Daoy (cell line): ENCODE measurements around the gene EML5.

DNA sequence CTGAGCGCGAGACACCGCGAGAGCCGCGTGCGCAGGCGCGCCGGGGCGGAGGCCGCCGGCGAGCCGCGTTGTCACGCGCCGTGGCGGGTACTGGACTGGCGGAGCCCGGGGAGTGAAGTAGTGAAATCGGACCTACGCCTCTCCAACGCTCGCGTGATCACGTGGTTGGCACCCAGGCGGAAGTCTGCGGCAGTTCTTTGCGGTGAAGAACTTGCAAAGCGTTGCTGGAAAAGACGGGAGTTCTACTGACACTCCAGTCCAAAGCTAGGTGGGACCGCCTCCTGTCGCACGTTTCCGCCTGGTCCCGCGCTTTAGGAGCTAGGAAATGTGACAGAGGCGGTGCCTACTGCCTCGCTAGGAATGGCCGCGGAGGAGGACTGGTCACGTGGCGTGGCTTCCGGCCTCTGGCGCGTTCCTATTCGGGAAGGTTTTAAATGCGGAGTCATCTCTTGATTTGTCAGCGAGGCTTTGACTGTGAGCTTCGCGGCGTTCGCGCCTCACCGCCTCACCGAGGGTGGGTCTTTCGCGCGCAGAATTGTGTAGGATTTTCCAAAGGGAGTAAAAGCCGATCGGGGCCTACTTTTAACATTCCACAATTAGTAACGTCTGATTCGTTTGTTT, 363 bp upstream of the GTF2A1 start:
- RAMPAGE, long total RNA = no peak

DNA sequence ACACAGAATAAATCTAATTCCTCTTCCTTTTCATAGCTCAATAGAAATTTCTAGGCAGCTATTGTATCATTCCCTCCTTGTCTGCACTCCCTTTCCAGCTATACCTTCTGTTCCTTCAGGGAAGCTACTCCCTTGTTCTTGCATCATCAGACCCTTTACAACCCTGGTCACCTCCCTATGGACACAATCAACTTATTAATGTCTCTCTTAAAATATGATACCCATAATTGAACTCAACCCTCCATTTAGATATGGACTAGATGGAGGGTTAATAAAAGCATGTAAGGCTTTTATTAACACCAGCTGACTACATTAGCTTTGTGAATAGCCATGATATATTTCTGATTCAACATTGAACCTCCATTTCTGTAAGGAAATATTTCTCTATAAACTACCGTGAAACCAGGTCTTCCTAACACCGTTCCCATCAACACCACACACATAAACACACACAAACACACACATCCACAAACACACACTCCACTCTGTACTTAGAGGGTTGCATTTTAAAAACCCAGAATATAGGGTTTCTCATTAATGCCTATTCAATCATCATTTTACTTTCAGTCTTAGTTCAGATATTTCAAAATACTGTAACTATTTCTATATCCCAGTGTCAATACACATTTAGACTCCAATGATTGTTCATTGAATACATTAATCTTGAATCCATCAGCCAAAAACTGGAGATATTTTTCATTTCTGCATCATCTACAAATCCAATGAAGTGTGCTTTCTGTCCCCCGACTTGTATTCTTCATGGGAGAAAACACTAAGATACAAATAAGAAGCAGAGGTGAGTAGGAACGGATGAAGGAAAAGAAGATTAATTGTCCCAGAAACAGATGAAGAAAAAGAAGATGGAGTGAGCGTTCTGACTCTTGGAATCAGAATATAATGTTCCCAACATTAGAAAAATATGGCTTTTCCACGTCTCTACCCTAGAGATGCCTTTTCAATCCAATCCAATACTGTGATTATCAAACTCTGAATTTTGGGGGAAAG, 45.9 kb upstream of the GTF2A1 start:
- RAMPAGE, long total RNA = no peak

GRCh38 chr14:81401411-81401825, 1.3 kb upstream of the STON2 start:
- RAMPAGE, long total RNA = no peak

GRCh38 chr14:81601183-81601382, 67.4 kb upstream of the SEL1L start:
- RAMPAGE, long total RNA = no peak

DNA sequence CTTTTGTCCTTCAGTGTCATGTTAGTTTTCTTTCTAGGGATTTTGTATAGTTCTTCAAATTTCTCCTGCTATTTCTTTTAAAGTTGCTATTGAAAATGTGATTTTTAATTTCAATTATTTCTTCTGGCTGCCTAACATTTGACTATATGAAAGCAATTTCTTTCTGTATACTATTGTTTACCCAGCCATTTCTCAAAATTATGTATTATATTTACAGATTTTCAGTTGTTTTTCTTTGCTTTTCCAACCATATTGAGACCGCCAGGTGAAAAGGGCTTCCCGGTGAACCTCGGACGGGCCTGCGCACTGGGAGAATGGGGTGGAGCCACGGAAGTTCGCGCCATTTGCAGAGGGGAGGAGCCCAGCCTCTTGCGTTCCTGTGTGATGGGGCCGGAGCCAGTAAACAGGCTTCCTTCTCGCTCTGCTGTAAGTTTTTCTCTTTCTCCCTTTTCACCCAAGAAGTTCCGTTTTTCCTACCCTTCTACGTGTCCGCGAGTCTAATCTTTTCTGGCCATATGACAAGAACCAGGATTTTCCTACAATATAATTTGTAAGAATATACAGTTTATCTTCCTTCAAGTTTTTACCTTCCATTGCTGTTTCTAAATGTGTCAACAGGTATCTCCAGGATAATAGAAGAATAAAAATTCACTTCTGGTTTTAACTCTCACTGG, 1108.7 kb upstream of the SEL1L start:
- RAMPAGE, long total RNA = no peak

- RAMPAGE, long total RNA = no peak
Observed at GRCh38 chr14:85534425-85535302, 4.7 kb downstream of the FLRT2 start.

DNA sequence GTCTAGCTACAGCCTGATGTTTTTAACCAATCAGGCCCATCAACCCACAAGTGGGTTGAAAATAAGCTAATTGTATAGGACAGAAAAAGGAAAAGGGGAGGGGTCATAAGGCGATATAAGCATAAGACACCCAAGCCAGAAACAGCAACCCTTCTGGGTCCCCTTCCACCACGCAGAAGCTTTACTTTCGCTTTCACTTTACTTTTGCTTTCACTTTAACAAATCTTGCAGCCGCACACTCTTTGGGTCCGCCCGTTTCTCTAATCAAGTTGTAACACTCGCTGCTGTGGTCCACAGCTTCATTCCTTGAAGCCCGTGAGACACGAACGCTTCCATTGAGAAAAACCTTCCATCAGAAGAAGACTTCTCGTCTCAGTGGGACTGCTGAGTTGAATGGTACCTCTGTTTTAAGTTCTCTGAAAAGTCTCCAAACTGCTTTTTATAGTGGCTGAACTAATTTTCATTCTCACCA, 404.6 kb downstream of the FLRT2 start:
- RAMPAGE, long total RNA = no peak

GRCh38 chr14:88189010-88189814, 133.9 kb downstream of the KCNK10 start:
- RAMPAGE, long total RNA = no peak

GRCh38 chr14:88384634-88385044, 818 bp upstream of the SPATA7 start:
- RAMPAGE, long total RNA = no peak

DNA sequence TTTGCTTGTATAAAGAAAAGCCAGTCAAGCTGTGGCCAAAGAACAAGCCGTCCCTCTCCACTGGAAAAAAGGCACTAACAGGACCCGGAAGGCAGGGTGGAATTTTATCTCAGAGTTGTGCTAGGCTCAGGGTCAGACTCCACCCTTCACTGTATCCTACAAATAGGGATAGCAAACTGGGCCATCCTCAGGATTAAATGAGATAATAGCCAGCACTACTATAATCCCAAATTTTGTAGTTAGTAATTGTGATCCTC, 4.2 kb downstream of the PTPN21 start:
- RAMPAGE, long total RNA = no peak

DNA sequence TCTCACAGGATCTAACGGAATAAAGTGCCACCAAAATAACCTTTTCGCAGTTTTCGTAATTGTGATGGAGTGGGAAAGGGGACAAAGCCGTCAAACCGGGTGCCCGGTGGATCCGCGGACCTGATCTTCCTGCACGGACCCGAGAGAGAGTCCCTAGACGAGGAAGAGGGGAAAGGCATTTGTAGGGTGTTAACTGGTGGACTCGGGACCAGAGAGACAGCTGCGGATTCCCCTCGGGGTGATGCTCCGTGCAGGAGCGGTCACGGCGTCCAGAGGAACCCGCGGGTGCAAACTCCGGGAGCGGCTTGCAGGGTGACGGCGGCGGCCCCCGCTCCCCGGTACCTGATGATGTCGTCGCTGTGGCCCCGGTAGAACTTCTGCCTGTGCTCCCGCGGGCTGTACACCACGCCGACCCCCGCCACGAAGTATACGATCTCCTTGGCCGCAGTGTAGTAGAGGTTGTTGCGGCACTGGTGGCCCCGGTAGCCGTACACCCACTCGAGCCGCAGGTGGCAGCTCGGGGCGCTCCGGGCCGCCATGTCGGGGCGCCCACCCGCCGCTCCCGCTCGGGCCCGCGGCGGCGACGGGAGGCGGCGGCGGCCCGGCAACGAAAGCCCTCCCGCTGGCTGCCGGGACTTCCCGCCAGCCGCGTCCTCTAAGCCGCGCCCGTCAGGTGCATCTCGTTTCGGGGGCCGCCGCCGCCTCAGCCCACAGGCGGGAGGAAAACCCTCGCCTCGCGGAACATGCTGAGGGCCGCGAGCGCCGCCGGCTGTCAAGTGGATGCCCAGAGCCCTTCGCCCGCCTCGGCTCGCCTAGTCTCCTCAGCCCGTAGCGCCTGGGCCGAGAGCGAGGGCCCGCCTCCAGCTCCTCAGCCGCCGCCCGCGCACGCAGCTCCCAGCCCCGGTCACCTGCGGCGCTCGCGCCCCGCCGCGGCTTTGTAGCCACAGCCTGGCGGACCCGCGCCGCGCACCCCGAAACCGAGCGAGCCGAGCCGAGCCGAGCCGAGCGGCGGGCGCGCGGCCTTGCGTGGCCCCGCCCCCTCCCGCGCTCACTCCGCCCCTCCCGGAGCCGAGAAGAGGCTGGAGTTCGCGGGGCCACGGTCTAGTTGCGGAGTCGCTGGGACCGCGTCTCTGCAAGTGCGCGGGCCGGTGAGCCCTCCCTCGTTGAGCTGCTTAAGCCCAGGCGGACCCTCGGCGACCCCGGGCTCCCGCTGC, at the start of gene EML5:
Gene EML5, minus strand, starts transcription at position 989 of the 1,214 bp plus-strand sequence.
- RAMPAGE, long total RNA = no peak

DNA sequence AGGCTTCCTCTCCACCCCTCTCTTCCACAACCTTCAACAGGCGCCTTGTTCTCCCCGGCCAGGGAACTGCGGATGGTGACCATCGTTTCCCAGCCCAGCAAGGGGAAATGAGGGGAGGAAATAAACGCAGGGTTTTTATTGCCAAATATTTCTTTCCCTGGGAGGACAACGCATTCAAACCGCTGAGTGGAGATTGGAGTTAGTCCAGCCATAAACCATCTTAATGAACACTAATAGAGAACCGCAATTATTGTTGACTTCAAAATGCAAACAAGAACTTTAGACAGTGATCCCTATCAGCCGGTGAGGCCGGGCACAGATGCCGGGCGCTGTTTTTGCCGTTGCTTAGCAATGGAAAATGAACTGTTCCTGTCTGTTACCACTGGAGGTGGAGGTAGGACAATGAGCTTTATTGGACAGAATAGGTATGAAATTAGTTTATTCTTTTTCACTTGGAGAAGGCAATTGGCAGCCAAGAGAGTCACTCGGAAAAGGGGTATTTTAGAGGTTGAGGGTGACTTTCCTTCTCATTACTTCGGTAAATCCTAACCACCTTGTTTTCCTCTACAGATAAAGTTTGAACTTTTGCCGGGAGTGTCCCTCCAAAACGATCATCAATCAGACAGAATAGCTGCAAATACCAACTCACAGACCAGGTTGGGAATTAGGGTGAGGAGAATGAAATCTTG, 216.8 kb downstream of the TTC8 start:
- RAMPAGE, long total RNA = no peak

DNA sequence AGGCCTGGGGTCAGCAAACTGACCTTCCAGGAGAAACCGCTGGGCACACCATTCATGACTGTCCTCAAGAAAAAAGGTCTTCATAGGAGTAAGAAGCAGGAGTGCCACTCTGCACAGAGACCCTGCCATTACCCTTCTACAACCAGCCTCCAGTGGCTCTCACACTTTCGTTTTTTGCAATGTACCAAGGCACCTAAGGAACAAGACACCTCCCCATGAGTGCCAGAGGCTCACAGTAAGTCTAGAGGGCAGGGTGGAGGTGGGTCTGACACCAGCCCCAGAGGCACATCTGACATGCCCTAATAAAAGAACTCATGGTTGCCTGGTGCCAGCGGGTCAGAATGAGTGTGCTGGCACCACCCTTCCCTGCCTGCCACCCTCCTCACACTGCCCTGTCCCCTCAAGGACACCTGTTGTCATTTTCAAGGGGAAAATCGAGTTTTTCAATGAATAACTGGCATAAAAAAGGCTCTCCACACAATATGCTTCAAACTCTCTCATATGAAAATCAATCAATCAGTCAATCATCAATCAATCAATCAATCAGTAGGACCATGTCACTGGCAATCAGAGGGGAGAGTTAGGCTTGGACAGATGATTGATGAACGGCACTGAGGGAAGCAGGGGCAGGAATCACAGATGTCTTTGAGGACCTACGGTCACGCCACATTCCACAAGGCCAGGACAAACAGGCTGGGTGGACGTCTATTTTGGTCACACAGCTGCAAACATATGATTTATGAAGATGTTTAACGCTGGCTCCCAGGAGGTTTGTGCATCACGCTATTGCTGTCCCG, 161.1 kb downstream of the FOXN3 start:
- RAMPAGE, long total RNA = no peak

DNA sequence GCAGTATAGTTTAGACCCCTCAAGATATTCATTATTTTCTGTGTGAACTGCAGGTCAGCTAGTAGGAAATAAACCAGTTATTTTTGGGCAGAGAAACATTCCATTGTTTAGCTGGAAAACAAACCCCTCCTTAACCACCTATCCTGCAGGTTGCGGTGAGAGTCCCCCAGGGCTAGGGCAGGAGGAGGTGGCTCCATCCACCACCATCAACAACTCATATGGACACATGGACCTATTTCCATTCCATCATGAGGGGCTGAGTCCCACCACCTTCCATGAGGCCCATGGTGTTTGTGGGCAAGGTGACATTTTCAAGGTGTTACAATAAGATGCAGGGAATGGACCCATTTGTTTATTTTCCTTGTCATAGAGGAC, 160.1 kb downstream of the FOXN3 start:
- RAMPAGE, long total RNA = no peak

DNA sequence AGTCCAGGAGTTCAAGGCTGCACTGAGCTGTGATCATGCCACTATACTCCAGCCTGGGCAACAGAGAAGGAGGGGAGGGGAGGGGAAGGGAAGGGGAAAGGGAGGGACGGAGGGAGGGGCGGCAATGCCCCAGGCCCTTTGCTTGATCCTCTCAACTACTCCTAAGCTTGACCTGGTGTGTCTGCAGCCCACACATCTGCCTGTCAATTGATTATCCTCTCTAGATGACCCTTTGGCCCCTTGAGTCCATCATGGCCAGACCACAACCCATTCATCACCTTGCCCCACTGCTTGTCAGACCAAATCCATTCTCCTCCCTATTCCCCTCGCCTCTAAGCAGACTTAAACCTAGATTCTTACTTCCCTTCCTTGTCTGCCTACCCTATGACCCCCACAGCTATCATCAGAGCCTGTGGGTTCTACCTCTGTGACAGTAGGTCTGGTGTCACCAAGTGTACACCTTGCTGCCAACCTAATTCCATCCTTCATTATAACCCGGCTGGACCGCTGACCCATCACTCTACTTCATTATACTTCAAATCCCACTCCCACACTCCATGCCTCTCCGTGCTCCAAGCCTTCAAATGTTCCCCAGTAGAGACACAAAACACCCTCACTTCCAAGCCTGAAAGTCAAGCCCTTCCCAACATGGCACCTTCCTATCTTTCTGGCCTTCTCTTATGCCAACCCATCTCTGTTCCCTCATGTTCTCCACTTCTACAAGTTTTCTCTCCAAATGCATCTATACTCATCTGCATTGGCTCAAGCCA, 35.1 kb downstream of the FOXN3 start:
- RAMPAGE, long total RNA = no peak

- RAMPAGE, long total RNA = no peak
Observed at GRCh38 chr14:89402855-89403376, 14.1 kb downstream of the FOXN3 start.

DNA sequence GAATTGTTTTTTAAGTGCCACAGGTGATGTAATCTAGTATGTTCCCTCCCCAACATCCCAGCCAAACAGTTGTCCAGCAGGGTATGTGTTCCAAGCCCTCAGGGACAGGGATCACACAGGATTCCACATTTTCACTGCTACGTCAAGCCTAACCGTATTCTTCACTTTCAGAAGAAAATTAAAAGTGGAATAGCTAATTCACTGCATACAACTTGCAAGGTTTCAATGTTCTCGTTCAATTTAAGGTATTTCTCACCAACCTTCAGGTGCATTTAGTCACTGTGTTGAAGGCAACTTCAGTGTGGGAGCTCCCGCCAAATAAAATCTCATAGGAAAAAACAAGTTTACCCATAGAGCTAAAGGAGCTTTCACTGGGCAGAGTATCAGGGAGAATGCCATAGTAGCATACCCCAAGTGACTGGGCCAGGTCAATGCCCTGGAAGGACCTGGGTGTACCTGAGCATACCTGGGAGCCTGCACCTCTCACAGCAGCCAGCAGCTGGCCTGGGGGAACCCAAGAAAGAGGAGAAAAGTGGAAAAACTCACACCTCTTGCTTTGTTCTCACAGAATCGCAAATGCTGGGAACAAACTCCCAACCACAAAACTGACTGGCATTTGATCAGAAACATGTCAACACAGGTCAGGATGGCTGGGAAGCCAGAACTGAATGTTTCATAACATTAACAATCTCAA, 8.3 kb downstream of the FOXN3 start:
- RAMPAGE, long total RNA = no peak

DNA sequence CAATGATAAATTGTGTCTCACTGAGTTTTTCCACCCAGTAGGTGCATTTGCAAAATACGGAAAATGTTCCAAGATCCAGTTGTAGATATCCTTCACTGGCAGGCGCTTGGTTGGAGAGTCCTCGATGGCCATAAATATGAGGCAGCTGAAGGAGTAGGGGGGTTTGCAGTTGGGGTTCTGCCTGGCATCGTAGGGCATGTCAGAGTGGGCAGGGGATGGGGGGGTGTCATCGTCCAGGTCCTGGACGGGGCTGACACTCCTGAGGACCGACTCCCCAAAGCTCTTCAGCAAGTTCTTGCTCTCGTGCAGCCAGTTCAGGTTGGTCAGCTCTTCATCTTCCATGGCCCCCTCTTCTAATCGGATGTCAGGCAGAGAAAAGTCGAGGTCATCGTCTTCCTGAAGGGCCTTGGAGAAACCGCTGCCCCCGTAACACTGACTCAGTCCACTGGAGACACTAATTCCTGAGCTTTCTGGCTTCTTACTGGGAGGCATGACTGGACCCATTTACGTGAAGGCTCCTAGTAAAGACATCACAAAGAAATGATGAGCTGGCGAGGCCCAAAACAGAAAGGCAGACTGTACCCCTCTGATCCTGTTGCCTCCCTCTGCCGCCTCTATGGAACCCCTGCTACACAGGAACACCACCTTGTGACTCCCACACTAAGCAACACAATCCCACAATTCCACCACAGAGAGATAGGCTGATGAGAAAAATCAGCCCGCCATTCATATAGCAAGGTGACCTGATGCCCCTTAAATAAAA, 4.9 kb downstream of the FOXN3 start:
- RAMPAGE, long total RNA = no peak

- RAMPAGE, long total RNA = no peak
Observed at GRCh38 chr14:89469791-89470454, 52.9 kb upstream of the FOXN3 start.

GRCh38 chr14:89493649-89494527, 76.9 kb upstream of the FOXN3 start:
- RAMPAGE, long total RNA = no peak